ENCODE measurements around the genes VARS1, ZBTB12 and BTNL2.

DNA sequence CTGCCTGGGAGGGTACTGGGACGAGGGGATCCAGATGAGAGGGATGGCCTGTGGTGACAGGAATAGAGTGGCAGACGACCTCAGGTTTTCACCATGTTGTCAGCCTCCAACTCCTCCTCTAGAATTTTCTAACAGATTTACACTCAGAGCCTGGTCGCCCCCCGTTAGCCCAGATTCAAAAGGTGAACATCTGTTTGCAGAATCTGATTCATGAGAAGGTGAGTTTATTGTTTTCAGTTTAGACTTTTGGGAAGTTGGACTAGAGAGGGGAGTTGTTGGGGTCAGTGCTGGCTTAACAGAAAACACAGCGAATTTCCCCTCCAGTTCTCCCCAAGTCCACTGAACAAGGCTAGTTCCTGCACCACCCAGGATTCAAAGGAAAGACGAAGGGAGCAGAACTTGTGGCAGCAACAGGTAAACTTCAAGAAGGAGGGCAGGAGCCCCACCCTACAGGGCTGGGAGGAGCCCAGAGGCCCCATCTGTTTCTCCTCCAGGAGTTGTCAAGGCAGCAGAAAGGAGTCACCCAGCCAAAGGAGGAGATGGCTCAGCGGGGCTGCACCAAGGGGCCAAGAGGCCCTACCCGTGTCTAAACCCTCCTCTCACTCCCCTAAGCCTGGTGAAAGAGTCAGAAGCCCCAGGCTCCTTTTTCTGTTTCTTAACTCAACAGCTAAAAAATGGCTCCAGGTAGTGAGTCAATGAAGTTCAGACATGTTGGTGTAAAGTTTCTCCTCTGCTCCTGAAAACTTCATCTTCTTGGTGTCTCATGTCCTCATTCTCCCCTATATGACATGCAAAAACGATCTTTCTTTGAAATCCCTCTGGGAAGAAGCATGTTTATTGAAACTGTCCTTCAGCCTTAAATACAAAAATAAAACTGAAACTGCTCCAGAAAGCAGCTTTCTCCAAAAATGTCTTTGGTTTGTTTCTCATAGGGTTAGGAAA is 1.8 kb downstream of the SAPCD1 start:
- RRBS = no CpG with 5 or more reads among the region's 9 CpGs

DNA sequence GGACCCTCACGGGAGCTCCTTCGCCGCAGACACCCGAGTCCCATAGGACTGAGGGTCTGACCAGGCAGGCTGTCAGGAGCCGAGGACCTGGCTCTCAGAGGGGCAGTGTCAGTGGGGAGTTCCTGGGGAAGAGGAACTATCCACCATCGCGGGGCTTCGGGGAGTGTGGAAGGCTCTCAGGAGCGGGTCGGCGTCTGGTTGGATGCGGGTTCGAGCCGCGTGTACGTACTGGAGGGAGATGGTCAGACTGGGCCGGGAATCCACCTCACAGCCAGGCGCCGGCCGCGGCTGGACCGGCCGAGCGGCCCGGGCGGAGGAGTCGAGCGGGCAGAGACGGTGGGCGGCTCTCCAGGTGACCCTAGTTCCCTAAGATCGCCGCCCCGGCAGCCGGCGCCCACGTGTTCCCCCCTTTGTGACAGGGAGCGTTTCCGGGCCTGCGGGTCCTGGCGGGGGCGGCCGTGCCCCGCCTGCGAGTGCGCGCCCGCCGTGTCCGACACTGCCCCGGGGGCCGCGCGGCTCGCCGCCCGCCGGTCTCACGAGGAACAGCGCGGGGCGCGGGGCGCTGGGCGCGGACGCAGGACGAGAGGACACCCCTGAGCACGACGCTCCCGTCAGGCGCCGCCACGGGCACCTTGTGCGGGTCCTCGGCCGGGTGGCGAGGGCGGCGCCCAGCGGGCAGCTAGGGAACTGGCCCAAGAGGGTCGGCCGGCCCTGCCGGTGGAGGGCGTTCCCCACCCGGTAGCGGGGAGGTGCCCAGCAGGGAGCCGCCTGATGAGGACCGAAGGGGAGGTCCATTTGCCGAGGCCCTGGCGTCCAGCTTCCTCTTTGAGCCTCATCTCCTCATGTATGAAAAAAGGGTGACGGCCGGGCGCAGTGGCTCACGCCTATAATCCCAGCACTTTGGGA is at the start of gene VARS1:
VARS1 (minus strand) TSS at position 436 of the 906 bp plus-strand sequence.
- RRBS = 1% methylated on average over 28 of the region's 94 CpGs

DNA sequence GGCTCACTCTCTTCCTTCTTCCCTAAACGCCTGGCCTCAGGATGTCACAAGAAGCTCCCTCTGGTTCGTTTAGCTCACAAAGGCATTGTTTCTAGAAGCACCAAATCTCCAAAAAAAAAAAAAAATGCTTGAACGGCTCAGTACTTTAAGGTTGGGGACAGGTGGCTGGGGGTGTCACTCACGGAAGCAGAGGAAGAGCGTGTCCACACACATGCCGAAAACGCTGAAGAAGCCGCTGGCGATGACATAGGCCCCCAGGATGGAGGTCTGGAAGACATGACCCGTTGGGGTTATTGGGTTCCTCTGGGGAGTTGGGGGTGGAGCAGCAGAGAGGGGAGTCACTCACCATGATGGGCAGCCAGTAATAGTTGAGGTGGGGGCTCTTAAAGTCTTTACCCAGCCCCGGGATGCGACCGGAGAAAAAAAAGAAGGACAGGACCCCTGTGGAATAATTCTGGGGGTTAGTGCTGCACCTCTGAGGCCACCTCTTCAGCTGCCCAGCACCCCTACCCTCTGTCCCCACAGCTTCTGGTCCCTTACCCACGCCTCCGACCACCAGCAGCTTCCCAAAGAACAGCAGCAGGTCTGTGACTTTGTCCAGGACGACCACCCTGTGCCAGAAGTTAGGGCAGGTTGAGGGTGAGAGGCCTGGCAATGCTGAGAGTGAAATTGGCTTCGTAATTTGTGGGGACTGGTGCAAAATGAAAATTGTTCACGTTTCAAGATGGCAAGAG is 2.0 kb upstream of the NEU1 start:
- RRBS = no CpG with 5 or more reads among the region's 18 CpGs

- RRBS = no CpG with 5 or more reads among the region's 11 CpGs
Measured at GRCh38 chr6:31877504-31878218, 1.1 kb downstream of the SLC44A4 start.

GRCh38 chr6:31901385-31902397 is at the start of gene ZBTB12:
Gene ZBTB12 (minus strand): TSS chr6:31902086.
- RRBS = under 1% methylated on average over 12 of the region's 105 CpGs

DNA sequence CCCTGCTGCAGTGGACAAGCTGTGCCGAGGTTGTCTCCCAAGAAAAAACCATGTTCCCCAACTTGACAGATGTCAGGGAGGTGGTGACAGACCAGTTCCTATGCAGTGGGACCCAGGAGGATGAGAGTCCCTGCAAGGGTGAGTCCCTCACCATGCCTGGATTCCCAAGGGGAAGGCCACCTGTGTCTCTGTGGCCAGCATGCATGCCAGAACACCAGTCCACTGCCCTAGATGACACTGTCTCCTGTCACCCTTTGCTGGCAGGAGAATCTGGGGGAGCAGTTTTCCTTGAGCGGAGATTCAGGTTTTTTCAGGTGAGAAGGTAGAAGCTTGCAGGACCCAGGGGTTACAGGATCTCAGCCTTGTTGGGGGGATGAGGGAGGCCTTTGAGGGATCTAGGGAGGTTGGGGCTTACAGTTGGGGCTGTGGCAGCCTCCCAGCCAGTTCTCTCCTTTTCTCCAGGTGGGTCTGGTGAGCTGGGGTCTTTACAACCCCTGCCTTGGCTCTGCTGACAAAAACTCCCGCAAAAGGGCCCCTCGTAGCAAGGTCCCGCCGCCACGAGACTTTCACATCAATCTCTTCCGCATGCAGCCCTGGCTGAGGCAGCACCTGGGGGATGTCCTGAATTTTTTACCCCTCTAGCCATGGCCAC is 1.1 kb upstream of the CFB start:
- RRBS = no CpG with 5 or more reads among the region's 8 CpGs

GRCh38 chr6:31954434-31955024 is 4.2 kb downstream of the NELFE start:
- RRBS = 97% methylated on average over 3 of the region's 29 CpGs

GRCh38 chr6:32081009-32081764 is 28.0 kb downstream of the TNXB start:
- RRBS = no CpG with 5 or more reads among the region's 19 CpGs

DNA sequence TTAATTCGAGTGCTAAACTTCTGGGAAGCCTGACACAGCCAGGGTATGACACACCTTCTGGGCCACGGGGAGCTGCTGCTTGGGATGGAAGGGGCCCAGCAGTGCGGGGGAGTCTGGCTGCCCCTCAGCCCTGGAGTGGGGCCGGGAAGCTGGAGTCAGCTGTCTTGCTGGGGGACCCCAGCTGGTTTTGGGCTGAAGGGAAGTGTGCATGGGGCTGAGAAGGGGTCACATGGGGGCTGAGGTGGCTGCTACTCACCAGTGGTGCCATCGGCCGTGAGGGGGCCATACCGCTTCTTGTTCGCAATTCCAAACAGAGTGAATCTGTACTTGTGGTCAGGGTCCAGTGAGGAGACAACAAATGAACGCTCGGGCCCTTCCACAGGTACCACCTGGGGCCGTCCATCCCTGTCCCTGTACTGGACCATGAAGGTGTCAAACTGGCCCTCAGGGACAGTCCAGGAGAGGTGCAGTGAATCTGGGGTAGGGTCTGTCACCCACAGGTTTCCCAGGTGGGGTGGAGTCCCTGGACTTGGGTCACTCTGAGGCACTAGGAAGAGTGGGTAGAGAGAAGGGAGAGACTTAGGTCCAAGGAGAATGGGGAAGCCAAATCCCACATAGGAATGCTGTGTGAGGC is 27.2 kb downstream of the TNXB start:
- RRBS = no CpG with 5 or more reads among the region's 11 CpGs

DNA sequence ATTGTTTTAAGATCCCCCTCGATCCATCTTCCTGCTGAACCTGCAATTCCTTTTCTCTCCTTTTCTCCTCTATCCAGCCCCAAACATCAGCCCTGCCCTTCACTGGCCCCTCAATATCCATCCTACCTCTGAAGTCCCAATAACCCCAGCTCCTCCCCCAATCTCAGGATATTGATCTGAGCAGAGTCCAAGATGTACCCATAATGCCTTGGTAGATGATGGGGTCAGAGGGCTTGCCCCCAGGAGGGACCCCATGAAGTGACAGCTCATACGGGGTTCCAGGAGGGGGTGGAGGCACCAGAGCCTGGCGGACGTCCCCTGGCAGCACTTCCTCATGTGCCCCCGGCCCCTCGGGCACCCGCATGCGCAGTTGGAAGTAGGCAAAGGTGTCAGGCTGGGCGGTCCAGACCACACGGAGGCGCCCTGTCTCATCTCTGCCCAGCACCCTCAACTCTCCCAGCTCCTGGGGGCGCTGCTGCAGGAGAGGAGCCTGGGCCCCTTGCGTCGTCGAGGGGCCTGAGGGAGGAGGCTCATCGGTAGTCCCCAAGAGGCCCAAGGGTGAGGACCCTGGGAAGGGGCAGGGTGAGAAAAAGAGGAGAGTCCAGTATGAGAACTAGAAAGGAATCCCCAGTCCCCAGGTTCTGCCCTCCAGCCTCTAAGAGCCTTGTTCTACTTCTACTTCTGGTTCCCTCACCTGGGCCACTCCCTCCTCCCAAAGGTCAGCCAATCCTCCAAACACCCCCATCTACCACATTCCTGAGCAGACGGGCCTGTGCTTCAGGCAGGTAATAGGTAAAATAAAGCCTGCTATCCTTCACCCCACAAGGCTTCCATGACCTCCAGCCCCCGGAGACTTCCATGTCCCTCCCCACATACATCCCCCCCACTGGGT is 23.3 kb downstream of the TNXB start:
- RRBS = no CpG with 5 or more reads among the region's 18 CpGs

- RRBS = 80% methylated on average over 1 of the region's 21 CpGs
Measured at GRCh38 chr6:32088368-32089562, 20.4 kb downstream of the TNXB start.

DNA sequence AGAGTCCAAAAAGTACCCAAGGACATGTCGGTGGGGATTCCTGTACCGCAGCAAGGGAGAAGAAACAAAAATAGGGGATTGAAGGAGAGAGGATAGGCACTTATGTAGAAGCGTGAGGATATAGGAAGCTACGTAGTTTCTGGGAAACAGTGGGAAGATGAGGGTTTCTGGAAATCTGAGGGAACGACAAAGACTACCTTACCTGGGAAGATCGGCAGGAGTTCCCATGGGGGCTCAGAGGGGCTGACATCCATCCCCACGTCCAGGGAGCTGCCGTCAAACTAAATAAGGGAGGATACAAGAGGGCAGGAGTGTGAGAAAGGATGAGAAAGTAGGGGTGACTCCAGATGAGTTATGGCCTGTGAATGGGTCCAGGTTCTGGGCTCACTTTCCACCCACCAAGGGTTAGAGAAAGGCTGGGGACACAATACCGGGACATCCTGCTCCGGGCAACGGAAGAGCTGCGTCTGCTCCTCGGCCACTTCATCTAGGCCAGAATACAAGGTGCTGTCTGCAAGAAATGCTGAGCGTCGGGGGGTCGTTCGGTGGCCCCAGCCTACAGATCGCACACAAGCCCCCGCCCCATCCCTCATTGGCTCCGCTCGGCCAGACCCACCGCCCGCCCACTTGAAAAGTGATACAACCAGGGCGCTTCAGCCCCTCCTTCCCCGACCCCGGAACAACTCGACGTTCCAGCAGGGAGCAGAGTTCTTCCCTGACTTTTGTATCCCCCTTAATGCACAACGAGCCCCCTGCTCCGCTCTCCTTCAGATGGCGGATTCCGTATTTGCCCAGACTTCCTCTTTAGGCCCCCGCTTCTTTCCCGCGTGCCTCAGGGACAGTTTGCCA is 582 bp downstream of the ATF6B start:
- RRBS = no CpG with 5 or more reads among the region's 35 CpGs

DNA sequence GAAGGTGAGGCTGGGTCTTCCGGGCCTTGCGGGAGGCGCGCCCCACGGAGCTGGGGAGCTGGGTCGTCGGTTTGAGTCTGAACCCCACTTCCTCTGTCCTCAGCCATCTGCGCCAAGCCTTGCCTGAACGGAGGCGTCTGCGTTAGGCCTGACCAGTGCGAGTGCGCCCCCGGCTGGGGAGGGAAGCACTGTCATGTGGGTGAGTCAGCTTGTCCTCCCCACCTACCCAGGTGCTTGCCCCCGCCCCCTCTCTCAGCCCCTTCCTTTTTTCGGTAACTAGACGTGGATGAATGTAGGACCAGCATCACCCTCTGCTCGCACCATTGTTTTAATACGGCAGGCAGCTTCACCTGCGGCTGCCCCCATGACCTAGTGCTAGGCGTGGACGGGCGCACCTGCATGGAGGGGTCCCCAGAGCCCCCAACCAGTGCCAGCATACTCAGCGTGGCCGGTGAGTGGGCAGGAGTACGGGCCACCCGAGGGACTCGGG is 2.5 kb downstream of the EGFL8 start:
- RRBS = 53% methylated on average over 4 of the region's 28 CpGs

- RRBS = 79% methylated on average over 5 of the region's 22 CpGs
Measured at GRCh38 chr6:32167297-32167639, 2.9 kb downstream of the EGFL8 start.

- RRBS = no CpG with 5 or more reads among the region's 15 CpGs
Measured at GRCh38 chr6:32187535-32188196, 2.3 kb downstream of the PBX2 start.

DNA sequence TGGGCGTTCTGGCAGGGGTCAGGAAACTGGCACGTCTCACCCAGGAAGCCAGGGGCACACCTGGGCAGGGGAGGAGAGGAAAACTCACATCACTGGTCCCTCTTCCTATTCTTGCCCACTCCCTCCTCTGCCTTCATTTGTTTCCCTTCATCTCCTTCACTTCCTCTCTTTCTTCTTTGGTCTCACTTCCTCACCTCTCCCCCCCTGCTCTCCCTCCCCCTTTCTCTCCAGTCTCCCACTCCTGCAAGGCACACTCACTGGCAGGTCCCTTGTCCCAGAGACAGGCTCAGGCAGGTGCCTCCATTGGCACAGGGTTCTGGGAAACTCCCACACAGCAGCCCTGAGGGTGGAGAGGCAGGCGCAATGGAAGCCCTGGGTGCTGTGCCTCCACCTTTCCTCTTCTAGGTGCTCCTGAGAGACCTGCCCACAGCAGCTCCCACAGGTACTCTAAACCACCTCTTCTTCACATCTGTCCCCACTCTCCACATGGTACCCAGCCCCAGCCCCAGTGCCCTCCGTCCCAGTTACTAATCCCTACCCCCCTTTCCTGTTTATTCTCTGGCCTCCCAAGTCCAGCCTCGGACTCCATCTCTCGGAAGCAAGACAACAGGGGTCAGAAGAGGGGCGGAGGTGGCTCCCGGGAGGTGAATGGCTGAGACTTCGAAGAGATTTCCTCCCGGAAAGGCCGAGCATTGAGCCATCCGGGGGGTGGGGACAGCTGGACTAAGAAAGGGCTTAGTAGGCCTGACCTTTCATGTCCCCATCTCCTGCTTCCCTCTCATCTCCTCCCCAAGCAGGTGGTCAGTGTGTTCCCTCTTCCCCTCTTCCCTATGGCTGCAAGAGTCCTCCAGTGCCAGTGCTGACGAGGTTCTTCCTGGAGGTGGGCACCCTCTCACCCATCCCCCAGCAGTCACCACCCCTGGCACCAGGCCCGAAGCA is 851 bp downstream of the NOTCH4 start:
- RRBS = no CpG with 5 or more reads among the region's 14 CpGs

DNA sequence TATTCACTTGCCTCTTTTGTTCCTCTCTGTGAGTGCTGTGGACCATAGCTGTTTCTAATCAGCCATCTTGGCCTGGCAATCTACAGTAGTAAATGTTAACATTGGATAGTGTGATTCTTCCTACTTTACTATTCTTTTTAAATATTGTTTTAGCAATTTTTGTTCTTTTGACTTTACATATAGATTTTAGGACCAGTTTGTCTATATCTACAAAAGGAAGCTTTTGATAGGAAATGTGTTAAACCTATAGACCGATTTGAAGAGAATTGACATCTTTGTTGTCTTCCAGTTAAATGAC is 32.0 kb upstream of the NOTCH4 start:
- RRBS = no CpG with 5 or more reads among the region's 1 CpG

DNA sequence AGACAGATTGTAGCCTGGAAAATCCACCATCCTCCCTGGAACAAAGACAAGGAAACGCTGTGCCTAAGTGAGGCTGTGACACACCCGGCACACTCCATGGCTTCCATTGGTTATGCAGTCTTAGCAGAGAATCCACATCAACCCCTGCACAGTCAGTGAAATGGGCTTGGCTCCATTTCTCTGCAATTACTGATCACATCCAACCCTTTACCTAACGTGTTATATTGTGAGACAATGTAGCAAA is at the start of gene BTNL2:
BTNL2 (minus strand) TSS at position 88 of the 244 bp plus-strand sequence.
- RRBS = no CpG with 5 or more reads among the region's 3 CpGs

- RRBS = no CpG with 5 or more reads among the region's 6 CpGs
Measured at GRCh38 chr6:32551397-32551933, 21.4 kb upstream of the HLA-DRB5 start.

DNA sequence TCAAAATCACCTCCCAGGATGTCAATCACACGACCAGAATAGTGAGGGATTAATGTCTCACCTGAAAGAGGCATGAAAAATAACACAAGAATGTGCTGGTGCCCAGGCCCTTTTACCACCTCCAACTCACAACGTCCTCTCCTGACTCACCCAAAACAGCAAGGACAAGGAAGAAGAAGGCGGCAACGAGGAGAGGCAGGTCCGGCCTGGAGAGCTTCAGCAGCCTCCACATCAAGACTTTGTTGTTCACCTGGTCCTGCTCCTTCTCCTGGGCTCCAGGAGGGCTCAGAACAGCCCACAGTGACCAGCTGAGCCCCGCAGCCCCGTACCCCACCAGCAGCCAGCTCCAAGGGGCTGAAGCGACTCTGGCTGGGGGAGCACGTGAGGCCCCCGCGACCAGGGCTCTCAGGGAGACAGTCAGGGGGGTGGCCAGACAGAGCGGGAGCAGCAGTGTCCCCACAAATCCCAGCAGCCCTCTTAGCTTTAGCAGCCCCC is 901 bp downstream of the TAP2 start:
- RRBS = no CpG with 5 or more reads among the region's 12 CpGs